Cardiac ventricle fibroblast (primary cell): ENCODE data around the genes C17orf113 and KAT2A.

DNA sequence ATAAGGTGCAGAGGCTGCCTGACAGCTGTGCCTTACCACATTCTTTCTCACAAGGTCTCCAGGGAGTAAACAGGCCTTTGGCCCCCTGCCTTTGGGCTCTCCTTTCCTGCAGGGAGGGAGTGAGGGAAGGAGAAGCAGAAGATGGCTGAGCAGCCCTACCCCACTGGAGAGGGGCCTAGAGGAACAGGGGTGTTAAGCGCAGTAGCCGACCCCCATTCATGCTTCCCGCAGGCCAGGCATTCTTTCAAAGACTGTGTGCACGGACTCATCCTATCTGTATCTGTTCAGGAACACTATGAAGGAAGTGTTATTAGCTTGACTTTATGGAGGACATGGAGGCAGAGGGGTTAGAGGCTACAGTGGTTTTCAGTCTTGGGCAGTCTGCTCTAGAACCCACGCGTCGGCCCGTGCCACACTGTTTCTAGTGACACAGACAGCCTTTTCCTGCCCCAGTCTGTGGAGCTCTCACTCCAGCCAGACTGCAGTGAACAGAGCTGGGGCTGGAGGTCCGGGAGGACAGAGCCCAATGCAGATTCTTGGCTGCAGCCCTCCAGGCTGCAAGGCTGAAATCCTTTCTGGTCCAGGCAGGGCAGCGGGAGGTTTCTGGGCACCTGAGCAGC lies 4.2 kb upstream of the CNP start:
- RAMPAGE, long total RNA = no peak

- RAMPAGE, long total RNA = no peak
Measured at GRCh38 chr17:41970733-41972059, 4.6 kb downstream of the CNP start.

DNA sequence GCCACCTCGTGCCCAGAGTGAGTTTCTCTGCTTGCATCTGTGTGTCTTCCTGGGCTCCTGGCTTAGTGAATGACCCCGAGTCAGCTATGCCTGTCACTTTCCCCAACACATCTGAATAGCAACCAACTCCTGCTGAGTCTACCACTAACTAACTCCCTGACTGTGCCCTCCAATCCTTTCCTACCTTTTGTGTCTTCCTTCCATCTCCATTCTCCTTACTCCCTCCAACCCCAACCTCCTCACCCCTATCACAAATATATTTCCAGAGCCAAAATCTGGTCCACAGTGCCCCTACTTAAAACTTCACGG lies 11.6 kb downstream of the CNP start:
- RAMPAGE, long total RNA = no peak

GRCh38 chr17:42050316-42051359 lies at the start of gene C17orf113:
Gene C17orf113 (minus strand): TSS chr17:42050601.
- RAMPAGE, long total RNA = no peak

GRCh38 chr17:42120766-42121580 lies at the start of gene KAT2A:
Gene KAT2A (minus strand): TSS chr17:42121367.
- RAMPAGE, long total RNA = no peak

DNA sequence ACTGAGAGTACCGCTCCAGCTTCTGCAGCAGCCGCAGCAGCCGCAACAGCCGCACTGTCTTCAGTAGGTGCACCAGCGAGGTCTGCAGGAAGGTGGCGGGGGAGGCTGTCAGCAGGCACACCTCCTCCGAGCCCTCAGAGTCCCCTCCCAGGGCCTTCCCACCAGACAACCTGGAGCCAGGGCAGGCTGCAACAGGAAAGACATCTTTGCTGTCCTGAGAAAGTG lies 9.1 kb downstream of the KCNH4 start:
- RAMPAGE, long total RNA = no peak

DNA sequence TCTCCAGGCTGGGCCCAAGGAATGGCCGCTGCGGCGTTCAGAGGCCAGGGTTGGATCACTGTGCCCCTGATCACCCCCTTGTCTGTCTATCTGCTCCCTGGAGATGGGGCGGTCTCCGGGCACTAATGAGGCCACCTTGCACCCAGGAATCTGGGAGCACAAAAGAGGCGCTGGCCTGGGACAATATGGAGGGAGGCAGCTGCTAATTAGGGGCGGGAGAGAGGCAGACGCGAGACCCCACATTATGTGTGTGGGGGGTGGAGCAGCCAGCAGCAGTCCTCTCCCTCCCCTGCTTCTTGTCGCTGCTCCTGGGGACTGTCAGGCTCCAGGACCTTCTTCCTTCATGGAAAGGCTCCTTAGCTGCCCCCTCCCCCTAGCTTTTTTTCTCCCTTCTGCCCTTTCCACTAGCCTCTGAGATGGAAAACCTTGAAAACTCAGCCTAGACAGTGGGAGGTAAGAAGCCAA lies 354 bp upstream of the HCRT start:
- RAMPAGE, long total RNA = no peak

- RAMPAGE, long total RNA = no peak
Measured at GRCh38 chr17:42223259-42223807, 29.0 kb upstream of the GHDC start.

GRCh38 chr17:42273509-42274355 lies 2.5 kb downstream of the STAT5B start:
- RAMPAGE, long total RNA = no peak

DNA sequence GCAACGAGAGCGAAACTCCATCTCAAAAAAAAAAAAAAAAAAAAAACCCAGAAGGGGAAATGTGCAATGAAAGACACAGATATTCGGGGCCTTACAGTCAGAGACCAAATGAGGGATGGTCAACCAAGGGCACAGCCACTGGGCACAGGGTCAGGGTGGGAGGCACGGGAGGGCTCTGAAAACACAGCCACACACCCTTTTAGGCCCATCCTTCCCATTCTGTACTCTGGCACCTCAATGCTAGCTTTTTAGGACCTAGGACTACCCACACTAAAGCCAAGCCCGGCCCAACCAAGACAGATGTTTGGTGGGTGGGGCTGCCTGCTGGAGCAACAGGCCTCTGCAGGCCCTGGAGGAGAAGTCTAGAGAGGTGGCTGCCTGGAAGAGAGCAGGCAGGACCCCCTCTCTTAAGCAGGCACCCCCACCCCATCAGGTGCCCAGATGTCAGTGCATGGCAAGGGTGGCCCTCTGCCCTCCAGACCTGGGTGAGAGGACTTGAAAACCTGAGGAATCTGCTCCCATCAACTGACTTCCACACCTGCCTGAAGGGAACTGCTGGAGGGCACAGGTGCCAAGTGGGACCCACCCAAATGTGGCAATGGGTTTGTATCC lies 2.0 kb upstream of the STAT5A start:
- RAMPAGE, long total RNA = no peak

DNA sequence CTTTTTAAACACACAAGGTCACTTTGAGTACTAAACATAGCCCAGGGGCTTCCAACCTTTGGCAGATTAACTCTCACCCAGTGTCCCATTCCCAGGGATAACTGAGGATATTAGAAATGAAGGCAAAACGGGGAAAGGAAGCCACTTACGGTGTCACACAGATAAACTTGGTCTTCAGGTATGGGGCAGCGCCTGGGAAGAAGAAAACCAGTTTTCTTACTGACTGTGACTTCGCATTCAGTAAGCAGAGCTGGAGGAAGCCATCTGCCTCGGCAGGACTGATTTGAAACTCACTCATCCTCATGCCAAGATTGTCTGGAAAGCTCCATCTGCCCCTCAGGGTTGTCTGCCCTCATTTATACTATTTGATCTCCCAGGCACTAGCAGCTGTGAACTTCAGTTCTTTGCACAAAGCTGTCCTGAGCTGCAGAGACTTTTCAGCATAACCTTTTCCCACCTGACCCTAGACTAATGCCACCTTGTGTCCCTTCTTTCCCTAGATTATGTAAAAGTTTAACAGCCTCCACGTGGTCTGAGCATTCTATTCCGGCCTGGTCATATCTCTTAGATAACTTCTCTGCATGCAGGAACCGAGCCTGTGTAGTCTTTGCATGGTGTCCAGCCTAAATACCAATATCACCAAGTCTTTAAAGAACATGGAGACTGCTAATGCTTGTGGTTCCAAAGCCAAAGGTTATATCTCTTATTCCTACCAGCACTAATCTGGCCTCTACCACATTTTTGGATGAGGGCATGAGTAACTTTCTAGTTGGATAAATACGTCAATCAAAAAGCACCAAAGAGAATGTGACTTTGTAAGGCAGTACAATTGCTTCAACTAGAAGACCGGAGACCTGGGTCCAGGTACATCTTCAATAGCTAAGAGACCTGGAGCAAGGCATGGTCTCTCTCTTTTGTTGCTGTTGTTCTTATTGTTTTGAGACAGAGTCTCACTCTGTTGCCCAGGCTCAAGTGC lies 29.0 kb downstream of the STAT5A start:
- RAMPAGE, long total RNA = no peak

DNA sequence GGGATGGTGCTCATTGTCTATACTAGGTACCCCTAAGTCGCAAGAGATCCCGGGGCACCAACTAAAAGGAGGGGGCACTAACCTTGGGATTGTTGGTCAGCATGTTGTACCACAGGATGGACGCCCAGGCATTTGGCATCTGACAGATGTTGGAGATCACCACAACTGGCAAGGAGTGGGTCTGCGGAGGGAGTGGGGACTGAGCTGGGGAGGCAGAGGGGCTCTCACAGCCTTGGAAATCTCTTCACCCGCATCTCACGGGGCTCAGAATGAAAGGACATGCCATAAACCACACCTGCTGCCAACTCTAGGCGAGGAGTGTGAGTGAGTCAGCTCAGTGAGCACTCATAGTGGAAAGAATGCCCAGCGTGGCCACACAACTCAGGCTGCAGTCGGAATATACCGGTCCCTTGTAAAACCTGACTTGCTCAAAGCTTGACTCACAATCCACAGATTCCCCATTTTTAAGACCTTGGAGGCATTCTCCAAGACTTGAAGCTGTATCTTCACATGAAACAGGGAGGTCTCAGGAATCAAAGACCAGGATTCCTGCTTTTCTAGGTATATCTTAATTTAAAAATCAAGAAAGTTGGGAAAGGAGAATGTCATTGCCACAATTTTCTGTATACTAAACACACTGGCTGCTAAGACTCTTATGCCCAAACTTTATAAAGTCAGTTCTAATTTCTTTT lies 36.7 kb downstream of the STAT5A start:
- RAMPAGE, long total RNA = no peak

GRCh38 chr17:42328825-42330024 lies 40.9 kb downstream of the STAT5A start:
- RAMPAGE, long total RNA = no peak

DNA sequence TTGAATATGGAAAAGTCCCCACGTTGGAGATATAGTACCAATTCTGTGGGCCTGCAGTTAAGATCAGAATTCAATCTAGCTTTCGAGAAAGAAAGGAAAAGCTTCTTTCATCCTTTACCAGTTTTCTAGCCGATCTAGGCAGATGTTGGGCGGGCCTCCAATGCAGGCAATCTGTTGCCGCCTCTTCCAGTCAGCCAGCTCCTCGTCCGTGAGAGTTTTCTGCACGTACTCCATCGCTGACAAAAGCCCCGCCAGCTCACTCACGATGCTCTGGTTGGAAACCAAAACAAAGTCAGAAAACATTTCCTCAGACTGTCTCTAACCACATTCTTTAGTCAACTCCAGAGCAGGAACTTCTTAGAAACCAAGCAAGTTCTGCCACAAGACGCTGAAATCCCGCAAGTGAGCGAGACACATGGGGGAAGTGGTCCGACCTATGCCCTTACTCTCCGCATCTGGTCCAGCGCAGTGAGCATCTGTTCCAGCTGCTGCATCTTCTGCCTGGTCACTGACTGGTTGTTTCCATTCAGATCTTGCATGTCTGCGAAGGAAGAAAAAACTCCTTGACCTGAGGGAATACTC lies 49.1 kb downstream of the STAT5A start:
- RAMPAGE, long total RNA = no peak

DNA sequence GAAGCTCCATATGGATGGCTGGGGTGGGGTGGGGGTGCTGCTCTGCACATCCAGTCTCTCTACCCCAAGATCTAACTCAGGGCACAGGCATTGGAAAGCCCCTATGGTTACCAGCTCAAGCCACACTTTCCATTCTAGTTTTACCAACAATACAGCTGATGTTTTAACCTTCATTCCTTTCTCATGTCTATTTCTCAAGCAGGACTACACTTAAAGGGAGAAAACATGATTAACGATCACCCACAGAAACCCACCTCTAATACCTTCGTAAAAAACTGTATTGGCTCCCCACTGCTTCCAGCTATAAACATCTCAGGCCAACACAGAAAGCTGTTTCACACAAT lies 47.3 kb downstream of the STAT3 start:
- RAMPAGE, long total RNA = no peak

DNA sequence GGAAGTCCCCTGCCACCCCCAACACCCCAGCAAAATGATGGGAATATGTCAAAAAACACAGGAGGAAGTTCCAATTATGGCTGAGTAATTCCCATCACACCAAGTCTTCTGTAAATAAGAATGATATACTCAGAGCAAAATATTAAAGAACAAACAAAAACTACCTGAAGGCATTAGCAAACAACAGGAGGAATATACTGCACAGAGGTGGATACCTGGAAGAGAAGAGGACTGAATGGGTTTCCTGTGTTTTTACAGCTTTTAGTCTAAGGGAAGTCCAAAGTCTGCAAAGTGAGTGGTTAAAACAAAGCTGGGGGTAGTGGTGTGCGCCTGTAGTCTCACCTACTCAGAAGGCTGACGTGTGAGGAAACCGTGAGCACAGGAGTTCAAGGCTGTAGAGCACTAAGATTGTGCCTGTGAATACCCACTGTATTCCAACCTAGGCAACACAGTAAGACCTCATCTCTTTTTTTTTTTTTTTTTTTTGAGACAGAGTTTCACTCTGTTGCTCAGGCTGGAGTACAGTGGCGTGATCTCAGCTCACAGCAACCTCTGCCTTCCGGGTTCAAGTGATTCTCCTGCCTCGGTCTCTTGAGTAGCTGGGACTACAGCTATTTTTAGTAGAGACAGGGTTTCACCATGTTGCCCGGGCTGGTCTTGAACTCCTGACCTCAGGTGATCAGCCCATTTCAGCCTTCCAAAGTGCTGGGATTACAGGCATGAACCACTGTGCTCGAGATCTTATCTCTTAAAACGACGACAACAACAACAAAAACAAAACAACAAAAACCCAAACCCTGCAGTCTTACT lies 16.9 kb upstream of the ATP6V0A1 start:
- RAMPAGE, long total RNA = no peak

DNA sequence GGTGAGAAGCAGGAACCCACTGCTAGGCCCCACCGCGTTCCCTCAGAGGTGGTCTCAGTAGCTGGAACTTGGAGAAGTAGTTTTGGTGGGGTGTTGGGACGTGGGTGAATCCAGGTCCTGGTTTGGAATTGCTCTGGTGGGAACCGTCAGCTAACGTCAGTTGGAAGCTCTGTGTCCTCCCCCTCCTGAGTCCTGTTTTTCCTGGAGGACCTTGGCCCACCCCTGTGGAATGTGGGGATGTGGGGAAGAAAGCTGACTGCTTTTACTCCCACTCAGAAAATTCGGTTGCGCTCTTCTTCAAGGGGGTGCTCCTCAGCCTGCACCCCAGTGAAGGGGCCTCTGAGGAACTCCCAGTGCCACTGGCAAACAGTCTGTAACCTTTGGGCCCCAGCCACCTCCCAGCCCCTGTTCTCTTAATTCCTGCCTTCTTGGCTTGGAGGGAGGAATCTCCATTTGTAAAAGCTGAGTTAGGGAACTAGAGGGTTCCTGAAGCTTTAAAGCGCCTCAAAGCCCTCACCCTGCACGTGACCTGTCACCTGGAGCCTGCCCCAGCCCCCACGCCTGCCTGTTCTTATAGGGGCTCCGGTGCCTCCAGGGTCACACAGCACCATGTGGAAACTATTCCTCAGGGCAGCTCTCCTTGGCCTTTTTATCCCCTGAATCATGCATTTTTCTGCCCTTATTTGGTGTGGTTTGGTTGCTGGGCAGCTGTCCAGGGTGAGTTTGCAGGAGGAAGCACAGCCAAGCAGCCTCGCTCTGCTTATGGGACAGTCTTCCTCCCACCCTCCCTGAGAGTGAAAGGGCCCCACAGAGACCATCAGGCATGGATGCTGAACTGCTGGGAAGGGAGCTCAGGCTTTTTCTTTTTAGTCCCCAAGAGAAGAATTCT lies 16.2 kb upstream of the NAGLU start:
- RAMPAGE, long total RNA = no peak

GRCh38 chr17:42530151-42530530 lies 5.9 kb upstream of the NAGLU start:
- RAMPAGE, long total RNA = no peak

GRCh38 chr17:42566152-42566717 lies 665 bp upstream of the MLX start:
- RAMPAGE, long total RNA = no peak

- RAMPAGE, long total RNA = no peak
Measured at GRCh38 chr17:42675876-42676253, 929 bp downstream of the PLEKHH3 start.